Measurements from ENCODE around the genes IRX2 and IRX1.

DNA sequence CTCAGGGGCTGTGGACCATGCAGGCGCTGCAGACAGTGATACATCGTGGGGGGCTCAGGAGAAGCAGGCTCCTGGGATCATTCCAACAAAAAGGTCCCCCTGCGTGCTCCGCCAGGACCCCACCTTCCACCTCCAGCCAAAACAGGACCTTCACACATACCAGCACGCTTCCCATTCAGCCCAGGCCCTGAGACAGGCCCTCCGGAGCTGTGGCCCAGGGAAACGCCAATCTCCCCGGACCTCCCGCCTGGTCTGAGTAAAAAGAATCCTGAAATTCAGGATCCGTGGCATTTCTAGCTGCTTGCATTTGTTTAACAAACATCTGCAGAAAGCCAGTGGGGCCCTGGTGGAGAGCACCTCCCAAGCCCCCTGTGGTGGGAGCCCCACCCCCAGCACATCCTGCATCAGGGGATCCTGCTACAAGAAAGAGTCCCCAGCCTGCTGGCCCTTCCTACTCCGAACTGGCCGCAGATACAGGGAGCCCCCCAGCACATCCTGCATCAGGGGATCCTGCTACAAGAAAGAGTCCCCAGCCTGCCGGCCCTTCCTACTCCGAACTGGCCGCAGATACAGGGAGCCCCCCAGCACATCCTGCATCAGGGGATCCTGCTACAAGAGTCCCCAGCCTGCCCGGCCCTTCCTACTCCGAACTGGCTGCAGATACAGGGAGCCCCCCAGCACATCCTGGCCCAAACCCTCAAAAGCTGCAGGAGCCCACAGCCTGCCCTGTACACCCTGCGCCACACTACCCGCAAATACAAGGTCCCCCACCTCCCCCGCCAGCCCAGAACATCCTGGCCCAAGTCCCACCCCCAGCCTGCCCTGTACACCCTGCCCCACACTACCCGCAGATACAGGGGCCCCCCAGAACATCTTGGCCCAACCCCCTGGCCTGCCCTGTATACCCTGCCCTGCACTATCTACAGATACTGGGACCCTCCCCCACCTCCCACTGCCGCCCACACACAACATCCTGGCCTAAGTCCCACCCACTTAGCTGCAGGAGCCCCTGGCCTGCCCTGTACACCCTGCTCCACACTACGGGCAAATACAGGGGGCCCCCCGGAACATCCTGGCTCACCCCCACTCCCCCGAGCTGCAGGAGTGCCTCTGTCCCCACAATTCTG, 8.7 kb downstream of the LPCAT1 start:
- PRO-cap: no peak

DNA sequence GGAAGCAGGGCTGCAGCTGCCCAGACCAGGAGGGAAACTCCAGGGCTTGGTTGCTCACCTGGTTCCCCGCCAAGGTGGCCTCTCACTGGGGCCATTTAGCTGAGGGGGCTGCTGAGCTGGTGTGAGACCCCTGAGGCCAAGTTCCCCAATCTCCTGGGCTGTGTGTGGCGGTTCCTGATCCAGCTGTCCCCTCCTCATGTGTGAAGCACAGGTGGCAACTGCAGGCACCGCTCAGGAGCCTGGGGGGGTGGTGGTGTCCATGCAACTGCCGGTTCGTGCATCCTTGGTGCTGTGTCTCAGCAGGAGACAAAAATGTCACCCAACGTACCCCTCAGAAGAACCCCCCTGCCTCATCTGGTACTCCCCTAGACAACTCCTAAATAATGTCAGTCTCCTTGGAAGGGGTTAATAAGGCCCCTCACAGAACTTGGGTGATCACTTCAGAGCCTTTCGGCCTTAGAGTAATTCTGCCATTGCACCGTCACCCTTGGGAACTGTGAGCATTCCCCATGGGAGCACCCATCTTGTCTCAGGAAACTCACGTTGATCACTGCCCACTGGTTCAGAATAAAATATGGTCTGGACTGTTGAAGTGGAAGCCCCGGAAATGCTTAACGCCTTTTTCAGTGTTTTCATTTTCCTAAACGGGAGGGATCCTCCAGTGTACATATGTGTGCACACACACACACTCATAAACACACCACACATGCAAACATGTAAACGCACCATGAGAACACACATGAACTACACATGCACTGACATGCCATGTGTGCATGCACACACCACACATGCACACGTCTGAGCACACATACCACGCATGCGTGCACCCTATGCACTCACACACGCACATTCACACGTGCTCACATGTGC, 17.4 kb downstream of the MRPL36 start:
- PRO-cap: no peak

DNA sequence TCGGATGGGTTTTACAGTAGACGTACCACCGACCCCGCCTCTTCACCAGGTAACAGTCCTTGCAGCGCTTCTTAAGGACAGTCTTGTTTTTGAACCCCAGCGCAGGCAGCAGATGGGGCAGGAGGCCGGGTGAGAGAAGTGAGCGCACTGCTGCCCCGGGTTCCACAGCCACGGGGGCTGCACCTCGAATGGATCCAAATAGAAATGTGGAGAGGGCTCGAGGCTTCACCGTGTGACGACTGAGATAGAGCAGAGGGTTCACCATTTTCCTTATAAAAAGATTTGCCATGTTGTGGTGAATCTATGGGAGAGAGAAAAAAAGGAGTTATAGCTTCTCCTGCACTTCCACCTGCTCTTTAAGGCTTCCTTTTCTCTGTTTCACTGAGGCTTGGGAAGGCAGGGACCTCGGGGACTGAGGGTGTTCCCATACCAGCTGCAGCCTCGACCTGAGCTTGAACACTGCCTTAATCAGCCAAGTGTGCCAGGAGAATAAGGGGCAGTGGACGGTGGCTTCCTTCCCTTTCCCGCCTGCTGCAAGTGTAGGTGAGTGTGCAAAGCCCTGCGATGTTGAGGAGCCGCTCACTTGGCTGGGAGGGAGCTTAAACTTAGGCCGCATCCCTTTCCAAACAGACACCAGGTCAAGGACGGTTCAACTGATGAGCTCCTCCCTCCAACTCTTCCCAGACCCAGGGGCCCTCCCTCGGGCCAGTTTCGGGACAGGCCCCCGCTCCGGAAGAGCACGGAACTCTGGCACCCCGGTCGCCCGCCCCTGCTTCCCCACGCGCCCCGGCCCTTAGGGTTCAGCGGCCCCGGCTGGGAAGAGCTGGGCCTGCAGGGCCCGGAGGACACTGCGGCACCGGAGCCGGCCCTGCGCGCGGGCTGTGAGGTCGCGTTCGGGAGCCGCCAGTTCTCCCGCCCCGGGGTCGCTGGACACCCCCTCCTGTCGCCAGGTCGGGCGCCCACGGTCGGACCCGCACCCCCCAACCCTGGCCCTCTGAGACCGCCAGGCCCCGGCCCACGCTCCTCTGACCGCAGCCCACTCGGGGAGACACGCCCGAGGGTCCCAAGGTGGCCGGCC, 651 bp downstream of the MRPL36 start:
- PRO-cap: no peak

DNA sequence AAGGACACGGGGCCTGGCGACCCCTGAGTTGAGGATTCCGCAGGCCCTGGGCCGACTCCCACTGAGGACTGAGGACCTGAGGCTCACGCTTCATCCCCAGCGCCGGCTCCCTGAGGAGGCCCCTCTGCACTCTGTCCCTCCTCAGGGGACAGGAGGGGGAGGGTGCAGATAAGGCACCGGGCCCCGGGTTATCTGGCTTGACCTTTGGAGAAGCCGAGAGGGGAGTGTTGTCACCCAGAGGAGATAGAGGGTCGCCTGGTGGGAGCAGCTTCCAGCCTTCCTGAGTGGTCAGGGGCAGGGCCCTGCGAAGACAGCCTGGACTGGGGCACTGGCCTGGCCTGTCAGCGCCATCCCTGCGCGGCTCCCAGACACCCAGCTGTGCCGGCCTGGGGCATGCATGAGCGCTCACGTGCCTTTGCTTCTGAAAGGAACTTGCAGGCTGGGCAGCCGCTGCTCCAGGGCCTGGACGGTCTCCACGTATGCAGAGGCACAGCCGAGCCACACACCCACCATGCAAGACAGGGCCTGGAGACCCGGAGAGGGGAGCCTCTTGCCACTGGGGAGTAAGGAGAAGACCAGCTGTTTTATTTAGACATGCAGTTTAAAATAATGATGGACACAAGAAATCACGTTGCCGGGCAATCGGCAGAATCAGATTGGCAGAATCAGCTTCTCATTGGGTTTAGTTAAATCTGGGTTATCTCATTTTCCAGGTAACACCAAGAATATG, 40.0 kb downstream of the NDUFS6 start:
- PRO-cap: no peak

DNA sequence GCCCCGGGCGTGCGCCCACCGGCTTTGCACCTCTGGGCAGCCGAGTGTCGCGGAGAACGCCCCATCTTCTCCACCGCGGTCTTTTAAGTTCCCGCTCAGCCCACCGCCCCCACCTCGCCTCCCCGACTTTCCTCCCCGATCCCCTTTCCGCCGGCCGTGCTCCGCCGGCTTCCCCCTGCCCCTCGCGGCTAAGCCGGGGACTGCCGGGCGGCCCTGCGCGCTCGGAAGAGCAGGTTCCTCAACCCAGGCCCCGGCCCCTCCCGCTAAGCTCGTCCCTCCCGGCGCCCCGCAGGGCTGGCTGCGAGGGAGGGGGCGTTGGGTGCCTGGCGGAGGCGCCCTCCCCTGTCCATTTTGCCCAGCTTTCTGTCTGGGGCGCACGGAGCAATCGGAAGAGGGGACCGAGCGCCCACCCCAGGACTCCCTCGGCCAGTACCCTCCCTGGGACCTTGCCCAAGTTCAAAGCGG, 925 bp upstream of the IRX4 start:
- PRO-cap: no peak

DNA sequence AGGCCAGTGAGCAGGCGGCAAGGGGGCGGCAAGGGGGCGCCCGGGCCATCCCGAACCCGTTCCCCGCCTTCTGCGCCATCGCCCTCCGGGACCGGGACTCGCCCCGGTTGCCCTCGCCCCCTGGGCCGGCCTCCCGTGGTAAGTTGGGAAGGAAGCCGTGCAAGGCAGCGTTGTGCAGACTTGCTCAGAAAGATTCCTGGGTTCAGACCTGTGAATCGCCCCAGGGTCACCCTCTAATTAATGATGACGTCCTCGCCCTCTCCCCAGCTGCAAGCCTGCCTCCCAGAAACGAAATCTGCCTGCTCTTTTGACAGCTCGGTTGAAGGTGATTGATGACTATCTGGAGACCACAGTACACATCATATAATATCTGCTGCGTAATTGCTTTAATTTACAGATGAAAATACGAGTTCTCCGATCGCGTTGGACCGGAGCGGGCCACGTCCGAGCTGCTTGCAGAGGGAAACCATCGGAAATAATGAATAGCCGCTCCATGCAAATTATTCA, 1.4 kb upstream of the IRX4 start:
- PRO-cap: no peak

- PRO-cap: no peak
Measured at GRCh38 chr5:2094447-2095173, 211.9 kb upstream of the IRX4 start.

DNA sequence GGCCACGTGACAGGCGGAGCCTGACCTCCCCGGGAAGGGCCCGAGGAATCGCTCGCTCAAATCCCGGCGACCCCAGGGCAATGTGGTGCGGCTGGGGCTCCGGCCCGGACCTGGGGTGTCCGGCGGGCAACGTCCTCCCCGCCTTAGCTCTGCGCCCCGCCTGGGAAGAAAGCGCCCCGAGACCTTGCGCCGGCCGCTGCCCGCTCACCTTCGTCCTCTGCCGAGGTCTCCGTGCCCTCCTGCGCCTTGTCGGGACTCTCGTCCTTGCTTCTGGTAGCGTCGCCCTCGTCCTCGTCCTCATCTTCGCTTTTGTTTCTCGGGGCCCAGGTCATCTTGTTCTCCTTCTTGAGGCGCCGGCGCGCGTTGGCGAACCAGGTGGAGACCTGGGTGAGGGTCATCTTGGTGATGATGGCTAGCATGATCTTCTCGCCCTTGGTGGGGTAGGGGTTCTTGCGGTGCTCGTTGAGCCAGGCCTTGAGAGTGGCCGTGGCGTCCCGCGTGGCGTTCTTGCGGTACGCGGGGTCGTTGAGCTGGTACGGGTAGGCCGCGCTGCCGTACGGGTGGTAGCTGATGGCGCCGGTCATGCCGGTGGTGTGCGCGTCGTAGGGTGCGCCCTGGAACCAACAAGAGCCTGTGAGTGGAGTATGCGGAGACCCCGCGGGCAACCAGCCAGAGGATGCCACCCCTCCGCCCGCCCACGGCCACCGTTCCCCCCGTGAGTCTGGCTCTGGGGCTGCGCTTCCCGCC, 2.1 kb downstream of the IRX2 start:
- PRO-cap: no peak

GRCh38 chr5:2751582-2752478, at the start of gene IRX2:
Gene IRX2, minus strand, starts transcription at chr5:2751677.
- PRO-cap: bidirectional peak, plus-strand start at chr5:2751856, minus-strand start at chr5:2751677

DNA sequence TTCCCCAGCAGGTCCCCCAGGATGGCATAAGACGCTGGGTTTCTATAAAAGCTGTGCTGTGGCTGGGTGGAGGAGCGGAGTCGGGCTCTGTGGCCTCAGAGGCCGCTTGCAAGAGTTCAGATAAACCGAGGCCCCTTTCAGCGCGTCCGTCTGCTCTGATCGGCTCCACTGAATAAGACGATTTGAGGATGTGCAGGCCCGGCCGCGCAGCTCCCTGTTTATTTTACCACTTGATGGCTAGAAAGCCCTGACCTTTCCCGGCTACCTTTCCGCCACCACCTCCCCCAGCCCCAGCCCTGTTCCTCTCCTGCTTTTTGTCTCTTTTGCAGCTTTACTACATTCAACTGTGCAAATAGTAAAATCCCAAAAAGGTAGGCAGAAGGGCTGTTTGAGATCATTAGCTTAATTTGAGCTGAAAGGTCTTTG, 352.0 kb upstream of the IRX2 start:
- PRO-cap: no peak

DNA sequence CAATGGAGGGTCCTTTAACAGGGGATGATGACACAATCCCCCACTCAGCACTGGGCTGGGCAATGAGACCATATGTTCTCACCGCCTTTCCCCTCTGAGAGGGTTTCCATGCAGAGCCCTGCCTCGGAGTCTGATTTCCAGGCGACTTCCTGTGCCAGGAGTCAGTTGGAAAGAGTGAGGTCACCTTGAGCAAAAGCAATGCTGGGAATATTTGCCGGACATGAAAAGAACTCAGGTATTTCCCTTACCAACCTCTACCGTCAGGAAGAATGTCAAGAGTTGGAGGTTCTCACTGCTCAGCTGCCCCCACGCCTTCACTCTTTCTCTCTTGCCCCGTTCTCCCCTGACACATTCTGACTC, 284.2 kb upstream of the IRX1 start:
- PRO-cap: no peak

- PRO-cap: no peak
Measured at GRCh38 chr5:3595507-3596331, at the start of gene IRX1. Gene IRX1, plus strand, starts transcription at chr5:3595832.

DNA sequence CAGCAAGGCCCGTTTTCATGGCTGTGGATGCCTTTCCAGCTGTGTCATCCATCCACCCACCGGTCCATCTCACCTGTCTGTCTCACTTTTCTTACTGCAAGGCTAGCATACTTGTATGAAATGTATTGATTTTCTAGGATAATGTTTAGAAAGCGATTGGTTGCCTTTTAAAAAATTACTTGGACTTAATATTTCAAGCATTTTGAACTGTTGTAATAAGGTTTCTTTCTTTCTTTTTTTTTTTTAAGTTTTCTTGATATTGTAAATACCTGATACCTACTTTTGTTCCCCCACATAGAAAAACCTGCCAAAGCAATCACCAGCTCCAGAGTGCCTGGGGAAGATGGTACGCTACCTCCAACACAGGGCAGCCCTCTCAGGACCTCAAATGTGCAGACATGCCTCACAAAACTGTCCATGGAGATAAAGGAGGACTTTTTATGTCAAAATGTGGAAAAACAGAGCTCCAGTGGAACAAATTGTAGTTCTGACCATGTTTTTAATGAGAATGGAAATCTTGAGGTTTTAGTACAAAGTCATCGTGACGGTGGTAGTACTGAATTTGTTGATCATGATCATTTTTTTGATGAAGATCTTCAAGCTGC, 34.7 kb downstream of the ICE1 start:
- PRO-cap: no peak

GRCh38 chr5:5460375-5460971, 38.0 kb downstream of the ICE1 start:
- PRO-cap: no peak

GRCh38 chr5:5463874-5464273, 41.4 kb downstream of the ICE1 start:
- PRO-cap: no peak

- PRO-cap: no peak
Measured at GRCh38 chr5:6449834-6450671, 1.4 kb downstream of the UBE2QL1 start.

- PRO-cap: no peak
Measured at GRCh38 chr5:6454346-6454820, 5.7 kb downstream of the UBE2QL1 start.

GRCh38 chr5:6485563-6485975, 36.9 kb downstream of the UBE2QL1 start:
- PRO-cap: no peak

DNA sequence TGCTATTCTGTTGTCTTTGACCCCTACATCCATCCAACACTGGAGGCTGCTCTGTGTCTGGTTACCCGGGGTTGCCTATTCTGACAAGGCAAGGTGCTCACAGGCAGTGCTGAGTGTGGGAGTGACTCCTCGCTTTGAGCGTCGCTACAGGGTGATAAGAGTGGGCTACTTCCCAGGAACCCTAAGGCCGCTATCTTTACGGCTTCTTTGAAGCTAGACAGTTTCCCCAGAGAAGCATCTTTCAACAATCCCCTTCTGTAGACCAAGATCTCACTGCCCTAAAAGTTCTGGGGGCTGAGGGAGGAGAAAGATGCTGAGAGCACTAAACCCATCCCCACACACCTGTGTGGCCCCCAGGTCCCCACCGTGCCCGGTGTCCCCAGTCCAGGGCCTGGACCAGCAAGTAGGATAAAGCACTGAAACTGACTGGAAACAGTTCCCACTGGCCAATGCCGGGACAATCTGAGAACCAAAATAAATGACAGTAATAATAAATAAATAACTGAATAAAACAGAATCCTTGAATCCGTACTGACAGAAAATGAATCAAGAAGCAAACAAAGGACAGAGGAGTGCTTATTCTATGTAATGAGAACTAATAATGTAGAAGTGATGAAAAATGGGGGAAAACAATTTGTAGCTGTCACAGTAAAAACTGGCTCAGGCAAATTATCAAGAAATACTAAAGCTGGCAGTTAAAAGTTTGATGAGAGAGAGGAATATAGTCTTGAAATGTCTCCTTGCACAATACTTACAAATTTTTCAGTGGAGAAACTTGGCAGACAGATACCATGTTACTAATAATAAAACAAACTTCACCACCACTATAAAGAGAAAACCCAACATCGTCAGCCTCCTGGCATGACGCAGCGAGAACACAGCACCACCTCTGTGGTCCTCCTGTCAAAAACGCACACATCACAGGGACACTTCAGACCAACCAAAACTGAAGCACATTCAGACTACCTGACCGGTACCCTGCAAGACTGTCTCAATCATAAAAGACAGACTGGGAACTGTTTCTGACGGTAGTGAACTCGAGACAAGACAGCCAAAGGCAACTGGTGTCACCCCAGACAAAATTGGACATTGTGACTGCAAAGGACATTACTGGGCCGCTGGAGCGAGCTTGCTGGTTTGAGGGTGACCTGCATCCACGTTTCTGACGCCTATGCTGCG, 34.8 kb downstream of the NSUN2 start:
- PRO-cap: no peak

- PRO-cap: no peak
Measured at GRCh38 chr5:6633975-6634642, 869 bp downstream of the SRD5A1 start.

Data from ureter (tissue), 1 donor.